HEK293 (cell line): ENCODE measurements around a stretch of chr17.

- PRO-cap, result no peak
- RRBS, 2 experiments, result 93 to 96% methylated on average over 2 of the region's 19 CpGs
These were observed 92.8 kb upstream of the DNAH17 start for GRCh38 chr17:78669882-78670416.

GRCh38 chr17:78735190-78735867, 46.7 kb downstream of the CYTH1 start:
- PRO-cap, result no peak
- RRBS, 2 experiments, result 0 to 31% methylated on average over 1 to 3 of the region's 12 CpGs

DNA sequence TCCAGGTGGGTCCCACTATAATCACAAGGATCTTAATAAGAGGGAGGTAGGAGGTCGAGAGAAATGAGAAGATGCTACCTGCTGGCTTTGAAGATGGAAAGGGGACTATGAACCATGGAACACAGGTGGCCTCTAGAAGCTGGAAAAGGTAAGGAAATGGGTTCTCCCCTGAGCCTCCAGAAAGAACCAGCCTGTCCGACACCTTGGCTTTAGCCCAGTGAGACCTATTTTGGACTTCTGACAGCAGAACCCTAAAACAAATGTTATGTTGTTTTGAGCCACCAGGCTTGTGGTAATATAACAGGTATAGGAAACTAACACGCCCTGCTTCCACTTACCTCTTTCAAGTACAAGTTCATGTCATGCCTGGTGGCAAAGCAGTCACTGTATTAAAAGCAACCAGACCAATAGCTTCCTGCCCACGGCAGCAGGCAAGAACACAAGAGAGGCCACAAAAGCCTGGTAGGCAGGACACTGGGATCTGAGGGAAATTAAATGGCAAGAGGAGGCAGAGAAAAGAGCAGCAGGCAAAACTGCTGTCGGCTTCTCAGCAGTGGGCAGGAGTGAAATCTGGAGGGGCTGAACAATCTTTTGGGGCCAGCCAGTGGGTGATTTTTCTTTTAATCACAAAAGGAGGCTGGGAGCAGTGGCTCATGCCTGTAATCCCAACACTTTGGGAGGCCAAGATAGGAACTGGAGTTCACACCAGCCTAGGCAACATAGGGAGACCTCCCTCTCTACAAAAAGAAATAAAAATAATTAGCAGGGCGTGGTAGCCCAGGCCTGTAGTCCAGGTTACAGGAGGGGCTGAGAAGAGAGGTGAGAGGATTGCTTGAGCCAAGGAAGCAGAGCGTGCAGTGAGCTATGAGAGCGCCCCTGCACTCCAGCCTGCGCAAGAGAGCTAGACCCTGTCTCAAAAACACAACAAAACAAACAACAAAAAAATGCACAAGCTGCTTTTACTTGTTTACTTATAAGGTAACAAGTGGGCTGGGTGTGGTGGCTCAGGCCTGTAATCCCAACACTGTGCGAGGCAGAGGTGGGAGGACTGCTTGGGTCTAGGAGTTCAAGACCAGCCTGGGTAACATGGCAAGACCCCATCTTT, 2.1 kb downstream of the CYTH1 start:
- PRO-cap, result no peak
- RRBS, 2 experiments, result no CpG with 5 or more reads among the region's 10 CpGs

DNA sequence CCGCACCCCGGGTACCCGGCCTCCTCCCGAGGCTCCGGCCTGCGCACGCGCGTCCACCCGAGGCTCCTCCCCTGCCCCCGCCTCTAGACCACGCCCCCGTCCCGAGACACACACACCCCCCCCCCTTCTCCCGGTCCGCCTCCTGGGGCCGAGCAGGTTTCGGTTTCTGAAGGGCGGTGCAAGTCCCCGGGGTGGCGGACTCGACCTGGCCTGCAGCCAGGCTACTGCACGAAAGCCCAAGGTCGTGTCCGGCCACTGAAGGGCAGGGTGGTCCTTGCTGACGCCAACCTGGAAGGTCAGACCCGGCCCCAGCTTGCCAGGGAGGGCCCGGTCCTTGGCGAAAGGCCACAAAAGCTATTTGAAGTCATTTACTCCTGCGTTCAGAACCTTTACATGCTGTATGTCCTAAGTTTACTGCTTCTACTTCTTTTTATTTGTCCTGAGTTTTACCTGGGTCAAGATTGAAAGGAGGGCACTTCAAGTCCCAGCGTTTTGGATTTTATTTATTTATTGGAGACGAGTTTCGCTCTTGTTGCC, 428 bp upstream of the CYTH1 start:
- PRO-cap, result bidirectional peak, plus-strand start at position 169 of the sequence, minus-strand start outside the sequence
- RRBS, 2 experiments, result 2 to 3% methylated on average over 21 of the region's 33 CpGs

DNA sequence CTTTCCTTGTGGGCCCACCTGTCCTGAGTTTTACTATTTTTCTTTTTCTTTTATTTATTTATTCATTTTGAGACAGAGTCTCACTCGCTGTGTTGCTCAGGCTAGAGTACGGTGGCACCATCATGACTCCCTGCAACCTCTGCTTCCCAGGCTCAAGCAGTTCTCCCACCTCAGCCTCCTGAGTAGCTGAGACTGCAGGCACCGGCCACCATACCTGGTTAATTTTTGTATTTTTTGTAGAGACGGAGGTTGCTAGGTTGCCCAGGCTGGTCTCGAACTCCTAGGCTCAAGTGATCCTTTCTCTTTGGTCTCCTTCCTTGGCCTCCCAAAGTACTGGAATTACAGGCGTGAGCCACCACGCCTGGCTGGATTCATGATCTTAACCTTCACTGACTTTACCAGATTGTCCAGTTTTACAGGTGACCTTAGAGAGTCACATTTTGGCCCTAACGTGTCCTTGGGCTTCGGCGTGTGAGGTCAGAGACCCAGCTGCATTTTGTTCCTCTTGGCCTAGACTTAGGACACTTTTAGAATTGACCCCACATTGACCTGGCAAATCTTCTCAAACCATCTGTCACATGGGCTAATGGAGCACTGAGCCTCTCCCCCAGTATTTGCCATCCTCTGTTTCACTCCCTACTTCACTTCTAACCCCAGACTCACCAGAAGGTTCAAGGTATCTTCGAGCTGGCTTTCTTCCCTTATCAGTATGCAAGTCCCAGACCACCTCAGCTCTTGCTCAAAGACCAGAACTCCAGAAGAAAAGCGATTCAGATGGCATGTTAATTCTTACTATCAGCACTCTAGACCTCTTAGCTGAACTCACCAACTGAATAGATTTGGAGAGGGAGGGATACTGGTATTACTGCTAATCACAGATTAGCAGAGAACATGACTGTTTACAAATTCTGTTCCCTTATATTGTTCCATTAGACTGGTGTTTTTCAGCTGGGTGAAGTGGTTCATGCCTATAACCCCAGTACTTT, 1.6 kb upstream of the CYTH1 start:
- PRO-cap, result no peak
- RRBS, 2 experiments, result no CpG with 5 or more reads among the region's 12 CpGs

GRCh38 chr17:78827001-78827751, 13.4 kb downstream of the USP36 start:
- PRO-cap, result no peak
- RRBS, 2 experiments, result no CpG with 5 or more reads among the region's 21 CpGs

GRCh38 chr17:78828271-78829200, 12.1 kb downstream of the USP36 start:
- PRO-cap, result no peak
- RRBS, 2 experiments, result no CpG with 5 or more reads among the region's 15 CpGs

GRCh38 chr17:78879503-78880322, 23.3 kb downstream of the CEP295NL start:
- PRO-cap, result no peak
- RRBS, 2 experiments, result 72 to 90% methylated on average over 3 to 5 of the region's 36 CpGs

DNA sequence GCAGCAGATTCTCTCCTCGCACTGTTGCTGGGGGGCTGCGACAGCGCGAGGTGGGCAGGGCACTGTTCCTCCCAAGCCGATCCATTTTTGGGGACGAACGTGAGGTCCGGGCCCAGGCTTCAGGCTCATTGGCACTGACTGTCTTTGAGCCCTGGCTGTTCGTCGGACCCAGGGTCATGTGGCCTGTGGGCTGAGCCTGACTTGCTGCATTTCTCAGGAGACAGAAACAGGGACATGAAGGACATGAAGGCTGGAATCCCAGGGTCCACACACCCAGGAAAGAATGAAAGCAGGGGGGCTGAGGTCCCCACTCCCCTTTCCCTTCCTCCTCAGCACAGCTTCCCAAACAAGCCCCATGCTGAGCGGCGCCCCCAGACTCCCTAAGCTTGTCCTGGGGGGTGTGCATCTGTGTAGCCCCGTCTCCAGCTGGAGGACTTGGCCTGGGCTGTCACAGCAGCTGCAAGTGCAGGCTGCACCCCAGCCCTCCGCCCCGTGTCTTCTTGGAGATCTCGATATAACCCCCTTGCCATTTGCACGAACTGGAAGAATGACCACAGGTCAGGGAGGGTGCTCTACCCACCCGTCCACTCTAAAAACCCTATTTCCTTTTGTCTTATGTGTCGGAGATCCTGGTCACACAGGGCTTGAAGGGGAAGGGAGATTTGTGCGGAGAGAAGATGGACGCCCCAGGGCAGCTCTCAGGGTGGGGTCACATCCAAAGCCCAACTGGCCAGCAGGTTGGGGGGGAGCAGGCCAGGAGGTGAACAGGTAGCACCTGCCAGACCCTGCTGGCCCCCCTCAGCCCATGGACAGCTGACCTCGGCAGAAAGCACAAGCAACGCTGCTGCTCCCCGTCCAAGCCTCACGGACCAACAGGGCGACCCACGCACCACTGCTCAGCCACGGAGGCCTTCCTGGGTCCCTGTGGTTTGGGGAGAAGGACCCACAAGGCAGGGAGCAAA, 18.5 kb downstream of the CEP295NL start:
- PRO-cap, result no peak
- RRBS, 2 experiments, result no CpG with 5 or more reads among the region's 28 CpGs

DNA sequence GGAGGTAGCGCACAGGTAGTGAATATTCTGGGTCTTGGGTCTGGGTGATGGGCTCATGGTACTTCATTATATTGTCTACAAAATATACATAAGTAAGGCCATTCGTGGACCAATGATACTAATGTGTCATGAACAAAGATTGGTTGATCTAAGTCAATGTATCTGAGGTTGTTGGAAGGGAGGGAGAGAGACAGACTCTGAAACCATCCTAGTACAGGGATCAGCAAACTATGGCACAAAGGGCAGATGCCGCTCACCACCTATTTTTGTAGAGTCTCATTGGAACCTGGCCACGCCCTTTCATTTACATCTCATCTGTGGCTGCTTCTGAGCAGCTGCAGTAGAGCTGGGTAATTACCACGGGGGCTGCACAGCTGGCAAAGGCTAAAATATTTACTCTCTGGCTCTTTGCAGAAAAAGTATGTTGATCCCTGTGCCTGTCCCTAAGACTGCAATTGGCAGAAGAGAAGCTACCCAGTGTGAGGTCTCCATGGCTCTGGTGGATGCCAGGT, 14.2 kb downstream of the CEP295NL start:
- PRO-cap, result no peak
- RRBS, 2 experiments, result no CpG with 5 or more reads among the region's 5 CpGs

DNA sequence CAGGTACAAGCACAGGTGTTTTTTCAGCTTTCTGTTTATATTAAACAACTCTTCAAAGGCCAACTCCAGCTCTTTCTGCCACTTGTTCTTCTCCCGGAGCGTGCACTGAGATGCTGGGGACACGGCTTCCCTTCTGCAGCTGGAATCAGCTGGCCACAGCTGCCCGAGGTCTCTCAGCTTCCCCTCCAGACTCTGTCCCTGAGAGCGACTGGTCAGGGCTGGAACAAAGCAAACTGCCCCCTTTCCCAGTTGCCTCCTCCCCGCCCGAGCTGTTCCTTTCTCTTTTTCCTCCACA, 11.6 kb downstream of the CEP295NL start:
- PRO-cap, result no peak
- RRBS, 2 experiments, result no CpG with 5 or more reads among the region's 7 CpGs

DNA sequence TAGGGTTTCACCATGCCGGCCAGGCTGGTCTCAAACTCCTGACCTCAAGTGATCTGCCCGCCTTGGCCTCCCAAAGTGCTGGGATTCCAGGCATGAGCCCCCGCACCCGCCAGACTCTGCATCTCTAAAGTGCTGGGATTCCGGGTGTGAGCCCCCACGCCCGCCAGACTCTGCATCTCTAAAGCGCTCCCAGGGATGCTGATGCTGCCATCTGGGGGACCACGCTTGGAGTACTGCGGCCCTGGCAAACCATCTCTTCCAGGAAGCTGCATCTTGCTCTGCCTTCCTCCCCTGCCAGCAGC, 4.1 kb downstream of the CEP295NL start:
- PRO-cap, result no peak
- RRBS, 2 experiments, result no CpG with 5 or more reads among the region's 10 CpGs

- PRO-cap, result no peak
- RRBS, 2 experiments, result no CpG with 5 or more reads among the region's 26 CpGs
These were observed 17.4 kb downstream of the LGALS3BP start for GRCh38 chr17:78962141-78962990.

DNA sequence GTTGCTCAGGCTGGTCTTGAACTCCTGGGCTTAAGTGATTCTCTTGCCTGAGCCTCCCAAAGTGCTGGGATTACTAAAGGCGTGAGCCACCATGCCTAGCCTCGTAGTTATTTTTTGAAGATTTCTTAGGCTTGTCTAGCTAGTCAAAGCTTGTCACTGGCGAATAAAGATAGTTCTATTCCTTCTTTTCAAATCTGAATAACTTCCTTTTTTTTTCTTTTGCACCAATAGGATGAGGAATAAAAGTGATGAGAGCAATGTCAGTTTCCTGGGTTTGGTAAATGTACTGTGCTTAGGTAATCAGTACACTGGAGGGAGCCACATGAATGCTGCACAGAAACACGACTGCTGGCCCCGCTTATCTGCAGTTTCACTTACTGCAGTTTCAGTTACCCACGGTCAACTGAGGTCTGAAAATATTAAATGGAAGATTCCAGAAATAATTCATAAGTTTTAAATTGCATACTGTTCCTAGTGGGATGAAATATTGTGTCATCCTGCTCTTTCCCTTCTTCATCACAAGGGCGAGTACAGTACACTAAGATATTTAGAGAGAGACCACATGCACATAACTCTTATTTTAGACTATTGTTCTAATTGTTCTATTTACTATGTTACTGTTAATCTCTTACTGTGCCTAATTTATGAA, 6.3 kb upstream of the LGALS3BP start:
- PRO-cap, result no peak
- RRBS, 2 experiments, result no CpG with 5 or more reads among the region's 7 CpGs

GRCh38 chr17:79092213-79092553, 17.6 kb downstream of the ENGASE start:
- PRO-cap, result no peak
- RRBS, 2 experiments, result no CpG with 5 or more reads among the region's 9 CpGs

- PRO-cap, result unidirectional peak, minus-strand start at chr17:79401246
- RRBS, 2 experiments, result no CpG with 5 or more reads among the region's 21 CpGs
These were observed 209.8 kb downstream of the RBFOX3 start for GRCh38 chr17:79401025-79401421.

DNA sequence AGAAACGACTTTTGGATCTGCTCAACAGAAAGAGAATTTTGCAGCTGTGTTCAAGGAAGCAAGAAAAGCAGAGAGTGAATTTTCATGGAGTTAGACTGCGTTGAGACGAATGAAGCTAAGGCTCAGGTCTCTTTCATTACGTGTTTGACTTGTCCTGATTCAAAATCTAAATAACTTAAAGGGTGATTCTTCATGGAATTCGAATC, 1.1 kb upstream of the CBX2 start:
- PRO-cap, result unidirectional peak, plus-strand start at position 93 of the sequence
- RRBS, 2 experiments, result no CpG with 5 or more reads among the region's 5 CpGs

DNA sequence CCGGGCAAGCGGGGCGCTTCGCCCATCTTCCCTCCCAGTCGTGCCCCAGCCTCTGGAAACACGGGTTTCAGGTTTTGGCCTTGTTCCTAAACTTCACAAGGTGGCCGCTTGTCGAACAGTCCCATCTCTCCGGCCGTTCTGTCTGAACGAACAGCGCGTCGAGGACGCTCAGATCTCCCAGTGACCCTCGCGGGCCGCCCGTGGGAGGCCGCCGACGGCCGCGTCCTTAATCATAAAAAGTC, 1.9 kb upstream of the CBX8 start:
- PRO-cap, result no peak
- RRBS, 2 experiments, result 92% methylated on average over 3 of the region's 24 CpGs; no CpG with 5 or more reads in 1 of the 2 experiments

DNA sequence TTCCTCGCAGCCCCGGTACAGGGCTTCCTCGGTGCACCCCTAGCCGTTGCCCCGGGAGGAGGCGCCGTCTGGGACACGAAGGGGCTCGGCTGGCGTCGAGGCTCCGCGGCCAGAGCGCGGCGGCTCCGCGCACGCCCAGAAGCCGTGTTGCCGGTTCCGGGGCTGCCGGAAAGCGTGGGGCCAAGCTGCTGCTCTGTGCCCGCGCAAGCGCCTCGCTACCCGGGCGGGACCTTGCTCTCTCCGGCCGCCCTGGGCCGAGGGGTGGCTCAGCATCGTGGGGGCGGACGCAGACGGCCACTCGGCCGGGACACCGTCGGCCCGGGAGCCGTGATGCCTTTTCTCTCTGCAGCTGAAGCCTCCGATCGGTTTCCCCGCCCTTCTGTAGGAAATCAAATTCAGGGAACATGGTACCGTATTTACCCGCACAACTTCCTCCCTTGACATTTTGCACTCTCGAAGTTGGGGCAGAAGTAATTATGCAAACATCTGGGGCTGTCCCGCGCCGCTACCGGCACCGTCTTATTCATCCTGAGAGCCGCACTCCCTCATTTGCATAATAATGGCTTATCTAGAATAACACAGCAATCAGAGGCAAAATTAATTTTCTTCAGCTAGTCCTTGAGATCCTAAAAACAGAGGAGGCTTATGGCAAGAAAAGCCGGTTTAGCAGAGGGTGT, 7.4 kb upstream of the CBX8 start:
- PRO-cap, result bidirectional peak, plus-strand start at position 241 of the sequence, minus-strand start at position 149 of the sequence; unidirectional peak, minus-strand start at position 351 of the sequence
- RRBS, 2 experiments, result 11% methylated on average over 32 of the region's 56 CpGs

DNA sequence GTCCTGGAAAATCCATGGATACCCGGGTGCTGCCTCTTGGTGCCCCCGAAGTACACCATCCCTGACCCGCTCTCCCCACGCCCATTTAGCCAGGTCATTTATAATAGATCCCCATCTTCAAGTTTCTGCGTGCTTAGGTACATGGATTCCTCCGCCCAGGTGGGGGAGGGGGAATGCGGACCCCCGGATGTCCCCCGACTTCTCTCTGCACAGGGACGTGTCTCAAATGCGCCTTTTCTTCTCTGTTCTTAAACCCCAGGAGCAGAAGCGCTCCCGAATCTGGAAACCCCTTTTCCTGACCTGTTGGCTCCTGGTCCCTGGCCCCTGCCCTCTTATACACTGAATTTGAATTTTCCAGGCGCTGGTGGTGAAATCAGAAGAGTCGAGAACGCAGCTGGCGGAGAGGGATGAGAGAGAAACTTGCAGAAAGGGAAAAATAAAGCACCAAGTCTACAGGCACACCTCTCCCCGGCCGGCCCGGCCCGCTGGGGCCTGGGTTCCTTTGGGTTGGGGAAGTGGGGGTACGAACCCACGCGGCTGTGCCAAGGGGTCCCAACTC, 15.2 kb upstream of the CBX8 start:
- PRO-cap, result no peak
- RRBS, 2 experiments, result 44 to 86% methylated on average over 5 of the region's 24 CpGs